Psoas muscle (tissue), 2 donors: Measurements from ENCODE around the genes SCML2, BCLAF3 and CNKSR2.

DNA sequence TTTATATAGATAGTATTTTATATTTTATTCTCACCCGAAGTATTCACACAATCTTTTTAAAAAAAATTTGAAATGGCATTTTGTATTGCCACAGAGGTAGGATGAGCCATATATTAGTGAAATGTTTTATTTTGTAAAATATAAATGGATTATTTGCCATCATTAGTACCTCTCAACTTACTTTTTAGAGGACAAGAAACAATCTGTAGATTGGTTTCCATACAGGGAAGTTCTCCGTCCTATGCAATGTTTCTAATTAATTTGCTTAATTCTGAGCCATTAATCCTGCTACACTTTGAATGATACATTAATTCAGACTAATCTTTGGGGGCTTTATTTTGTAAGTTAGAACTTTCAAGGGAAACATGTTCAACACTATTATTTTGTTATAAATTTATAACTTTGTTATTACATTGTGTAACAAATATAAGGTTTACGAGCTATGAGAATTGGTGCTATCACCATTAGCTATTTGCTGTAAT is 17.0 kb downstream of the SCML1 start:
- PRO-cap, 2 experiments: no peak in any of the 2 experiments

- PRO-cap, 2 experiments: peak in 2 of 2 experiments; most common plus-strand start chrX:18354710 (in 1); most common minus-strand start chrX:18354678 (in 2)
Measured at GRCh38 chrX:18354199-18355441, at the start of gene SCML2. TSS of gene SCML2 (minus strand) at chrX:18354688.

DNA sequence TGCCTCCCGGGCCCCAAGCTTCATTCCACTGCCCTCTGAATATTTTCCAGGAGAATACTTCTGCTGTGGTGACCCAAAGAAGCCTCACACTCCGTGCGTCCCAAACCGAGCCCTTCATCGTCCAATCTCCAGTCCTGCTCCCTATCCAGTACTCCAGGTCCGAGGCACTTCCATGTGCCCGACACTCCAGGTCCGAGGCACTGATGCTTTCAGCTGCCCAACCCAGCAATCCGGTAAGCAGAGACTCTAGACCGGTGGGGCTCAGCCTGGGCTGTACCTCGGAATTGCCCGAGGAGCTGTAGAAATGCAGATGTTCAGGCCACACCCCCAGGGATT is 21.6 kb downstream of the RS1 start:
- PRO-cap, 2 experiments: no peak in any of the 2 experiments

- PRO-cap, 2 experiments: no peak in any of the 2 experiments
Measured at GRCh38 chrX:19188397-19188696, 66.1 kb upstream of the ADGRG2 start.

DNA sequence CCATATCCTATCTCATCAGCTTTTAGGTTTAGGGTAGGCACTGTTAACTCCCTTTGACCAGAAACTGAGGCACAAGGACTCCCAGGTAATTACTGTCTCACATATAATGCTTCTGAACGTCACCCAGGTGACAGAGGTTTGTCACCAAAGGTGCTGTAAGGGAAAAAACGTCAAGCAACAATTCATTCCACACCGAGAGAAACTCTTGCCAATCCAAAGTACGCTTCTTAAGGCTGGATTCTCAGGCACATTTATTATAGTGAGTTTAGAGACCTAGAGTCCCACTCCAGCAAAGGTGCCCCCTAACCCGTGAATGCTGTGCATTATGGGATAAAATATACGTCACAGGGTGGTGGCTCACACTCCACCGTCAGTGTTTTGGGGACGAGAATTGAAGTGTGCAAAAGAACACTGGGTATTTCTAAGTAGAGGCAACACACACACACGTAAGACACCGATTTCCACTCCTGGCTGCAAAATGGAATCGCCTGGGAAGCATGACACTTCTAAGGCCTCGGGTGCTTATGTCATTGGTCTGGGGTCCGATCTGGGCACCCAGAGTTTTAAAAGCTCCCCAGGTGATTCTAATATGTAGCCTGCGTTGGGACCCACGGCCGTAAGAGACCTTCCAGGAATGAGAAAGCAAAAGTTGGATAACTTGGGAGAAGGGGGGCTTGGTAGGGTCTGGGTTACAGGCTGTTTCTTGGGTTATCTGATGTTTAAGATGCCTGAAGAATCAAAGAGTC is 1.5 kb downstream of the MAP3K15 start:
- PRO-cap, 2 experiments: no peak in any of the 2 experiments

GRCh38 chrX:19840811-19841412 is 46.5 kb downstream of the SH3KBP1 start:
- PRO-cap, 2 experiments: no peak in any of the 2 experiments

DNA sequence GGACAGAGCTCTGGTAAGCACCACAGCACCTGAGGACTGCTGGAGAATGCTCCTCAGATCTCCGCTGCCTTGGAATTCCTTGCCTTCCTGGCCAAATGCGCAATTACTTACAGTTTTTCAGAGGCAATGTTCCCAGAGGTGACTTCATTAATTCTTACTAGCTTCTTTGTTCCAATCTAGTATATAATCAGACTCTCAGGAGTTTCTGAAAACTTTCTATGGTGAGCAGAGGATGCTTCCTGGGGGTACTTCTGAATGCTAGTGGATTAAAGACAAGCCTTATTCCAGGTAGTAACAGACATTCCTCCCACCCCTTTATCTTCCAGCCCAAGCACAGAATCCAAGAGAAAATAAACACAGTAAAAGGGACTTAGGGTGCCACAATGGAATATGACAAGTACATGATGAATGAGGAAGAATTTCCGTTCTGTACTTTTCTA is 37.3 kb upstream of the SH3KBP1 start:
- PRO-cap, 2 experiments: no peak in any of the 2 experiments

DNA sequence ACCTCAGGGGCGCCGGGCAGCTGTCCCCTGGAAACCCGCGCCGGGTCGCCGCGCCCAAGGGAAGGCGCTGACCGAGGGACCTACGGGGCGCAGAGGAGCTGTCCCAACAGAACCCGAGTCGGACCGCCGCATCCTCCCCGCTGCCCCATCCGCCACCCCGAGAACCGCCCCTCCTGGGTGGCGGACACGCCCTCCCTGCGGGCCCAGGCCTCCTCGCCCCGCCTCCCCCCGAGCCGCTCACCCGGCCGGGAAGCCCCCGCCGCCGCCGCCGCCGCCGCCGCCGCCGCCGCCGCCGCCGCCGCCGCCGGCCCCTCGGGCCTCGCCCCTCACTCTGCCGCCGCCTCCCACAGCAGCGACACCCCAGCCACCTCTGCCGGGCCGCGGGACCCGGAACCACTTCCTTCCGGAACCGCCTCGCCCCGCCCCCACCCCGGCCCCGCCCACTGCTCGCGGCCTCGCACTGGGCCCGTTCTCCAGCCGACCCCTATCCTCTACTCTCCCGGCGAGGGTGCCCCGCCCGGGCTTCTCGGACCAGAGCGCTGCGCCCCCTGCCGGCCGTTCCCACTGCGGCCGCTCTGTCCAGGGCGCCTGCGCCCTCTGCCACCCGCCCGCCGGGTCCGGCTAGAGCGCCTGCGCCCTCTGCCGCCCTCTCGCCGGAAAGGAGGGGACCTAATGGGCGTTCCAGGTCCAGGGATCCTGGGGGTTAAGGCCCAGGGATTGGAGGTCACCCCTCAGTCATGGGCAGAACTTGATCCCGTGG is at the start of gene BCLAF3:
Gene BCLAF3, minus strand, starts transcription at position 395 of the 760 bp plus-strand sequence.
- PRO-cap, 2 experiments: peak in 2 of 2 experiments; most common minus-strand start position 372 of the sequence (in 1)

- PRO-cap, 2 experiments: no peak in any of the 2 experiments
Measured at GRCh38 chrX:20215415-20215904, 51.2 kb downstream of the RPS6KA3 start.

DNA sequence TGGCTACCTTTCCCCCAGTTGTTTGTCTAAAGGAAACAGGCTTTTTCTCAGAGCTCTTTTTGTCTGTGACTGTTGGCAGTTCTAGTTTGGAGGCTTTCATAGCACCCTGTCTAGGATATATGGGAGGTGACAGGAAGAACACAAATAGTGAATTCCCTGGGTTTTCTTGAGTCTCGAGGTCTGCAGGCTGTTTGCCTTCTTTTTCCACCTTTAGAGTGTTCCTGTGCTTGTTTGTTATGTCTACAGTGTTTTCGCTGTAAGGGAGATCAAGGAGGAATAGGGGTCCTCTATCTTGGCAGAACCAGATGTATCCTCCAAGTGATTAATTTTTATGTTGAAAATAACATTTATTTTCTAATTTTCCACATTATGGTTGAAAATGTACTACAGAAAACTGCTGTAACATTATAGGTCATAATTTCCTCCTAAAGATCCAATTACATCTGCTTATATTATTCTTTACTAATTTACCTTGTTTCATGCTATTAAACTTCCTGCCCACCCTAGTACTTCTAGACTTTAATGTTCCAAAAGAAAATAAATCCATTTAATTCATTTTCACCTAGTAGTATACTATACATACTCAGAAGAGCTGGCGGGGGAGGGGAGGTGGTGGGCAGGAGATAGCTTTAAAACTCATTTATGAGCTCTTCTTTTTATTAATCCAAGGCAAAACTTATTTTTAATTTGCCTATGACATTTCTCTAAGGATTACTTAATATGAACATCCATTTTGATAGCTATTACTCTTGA is 13.2 kb downstream of the RPS6KA3 start:
- PRO-cap, 2 experiments: no peak in any of the 2 experiments

GRCh38 chrX:21373962-21374831 is at the start of gene CNKSR2:
TSS of gene CNKSR2 (plus strand) at chrX:21374418.
- PRO-cap, 2 experiments: no peak in any of the 2 experiments

GRCh38 chrX:21883123-21883893 is 27.5 kb downstream of the YY2 start:
- PRO-cap, 2 experiments: no peak in any of the 2 experiments

DNA sequence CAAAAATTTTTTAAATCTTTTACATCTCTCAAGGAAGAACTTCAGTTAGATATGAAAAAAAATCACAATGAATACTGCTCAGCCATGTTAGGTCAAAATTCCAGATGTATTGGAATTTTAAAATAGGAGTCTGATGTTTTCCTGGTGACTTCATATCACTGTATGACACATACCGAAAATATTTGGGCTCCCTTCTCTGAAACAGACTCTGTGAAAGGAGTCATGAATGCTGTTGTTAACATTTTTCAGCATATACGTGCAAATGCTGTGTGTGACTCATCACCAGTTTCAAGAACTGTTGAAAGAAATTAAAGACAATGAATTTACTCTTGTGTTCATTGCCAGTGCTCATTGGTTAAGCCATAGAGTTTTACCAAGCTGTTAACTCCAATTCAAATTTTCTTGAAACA is 13.7 kb upstream of the SMS start:
- PRO-cap, 2 experiments: no peak in any of the 2 experiments

DNA sequence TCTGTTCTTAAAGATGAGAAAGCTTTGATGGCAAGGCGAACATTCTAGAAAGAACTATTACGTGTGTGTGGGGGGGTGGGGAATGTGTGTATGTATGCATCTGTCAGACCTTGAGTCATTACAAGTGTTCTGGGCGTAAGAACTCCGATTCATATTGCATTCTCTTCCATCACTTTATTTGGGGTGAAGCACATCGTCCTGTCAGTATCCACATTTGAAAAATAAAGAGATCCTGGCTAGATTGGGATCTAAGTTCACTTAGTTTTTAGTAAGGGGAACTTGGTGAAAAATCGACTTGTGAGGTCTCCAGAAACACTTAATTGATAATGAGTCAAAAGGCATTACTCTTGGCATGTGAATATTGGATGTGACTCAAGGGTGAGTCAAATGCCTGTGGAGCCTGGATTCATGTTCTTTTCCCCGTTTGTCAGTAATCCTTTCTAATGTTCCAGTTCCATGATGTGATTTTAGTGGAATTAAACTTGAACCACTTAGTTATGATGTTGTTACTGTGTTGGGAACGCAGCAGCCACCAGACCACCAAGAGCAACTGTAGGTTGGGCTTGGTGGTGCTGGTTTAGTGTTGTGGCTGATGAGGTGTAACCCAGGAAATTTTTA is 3.2 kb downstream of the SMS start:
- PRO-cap, 2 experiments: no peak in any of the 2 experiments

DNA sequence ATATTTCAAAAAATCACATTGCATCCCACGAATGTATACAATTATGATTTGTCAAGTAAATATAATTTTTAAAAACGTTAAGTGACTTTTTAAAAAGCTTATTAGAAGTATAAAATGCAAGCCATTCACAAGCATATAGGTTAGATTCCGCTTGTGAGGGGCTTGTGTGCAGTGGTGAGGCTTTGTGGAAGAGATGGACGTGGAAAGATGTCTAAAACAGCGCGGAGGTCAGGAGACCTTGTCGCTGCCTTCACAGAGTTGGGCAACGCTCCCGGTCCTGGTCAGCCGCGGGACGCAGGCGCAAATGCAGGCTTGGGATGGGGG is 261 bp upstream of the PRDX4 start:
- PRO-cap, 2 experiments: peak in 2 of 2 experiments; most common minus-strand start position 252 of the sequence (in 1)

GRCh38 chrX:23773570-23774117 is 9.3 kb upstream of the SAT1 start:
- PRO-cap, 2 experiments: no peak in any of the 2 experiments

DNA sequence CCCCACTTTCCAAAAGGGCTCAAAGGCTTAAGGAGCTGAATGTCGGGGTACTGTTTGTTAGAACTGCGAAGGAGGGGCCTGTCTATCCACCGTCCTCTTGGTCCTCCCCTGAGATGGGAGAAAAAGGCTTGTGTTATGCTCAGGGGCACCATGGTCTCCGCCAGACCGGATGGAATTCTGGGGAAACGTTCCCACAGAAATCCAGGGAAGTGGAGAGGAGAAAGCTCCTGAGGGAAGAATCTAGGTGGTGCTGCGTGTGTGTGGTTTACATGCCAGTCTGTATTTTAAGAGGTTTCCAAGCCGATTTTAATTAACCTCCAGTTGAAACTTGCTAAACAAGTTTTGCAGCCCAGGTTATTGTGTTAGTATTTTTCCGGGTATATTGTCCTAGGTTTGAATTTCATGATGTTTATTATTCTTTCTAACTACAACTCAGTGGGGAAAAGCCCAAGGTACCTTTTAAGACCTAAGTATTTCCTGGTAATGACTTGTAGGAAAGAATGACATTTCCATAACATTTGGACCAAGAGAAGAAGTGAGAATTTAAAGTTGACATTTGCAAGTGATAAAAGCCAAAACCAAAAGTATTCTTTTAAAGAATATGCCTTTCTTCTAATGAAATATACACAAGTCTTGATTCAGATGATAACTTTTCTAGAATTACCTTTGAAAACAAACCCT is 14.4 kb downstream of the SAT1 start:
- PRO-cap, 2 experiments: no peak in any of the 2 experiments

DNA sequence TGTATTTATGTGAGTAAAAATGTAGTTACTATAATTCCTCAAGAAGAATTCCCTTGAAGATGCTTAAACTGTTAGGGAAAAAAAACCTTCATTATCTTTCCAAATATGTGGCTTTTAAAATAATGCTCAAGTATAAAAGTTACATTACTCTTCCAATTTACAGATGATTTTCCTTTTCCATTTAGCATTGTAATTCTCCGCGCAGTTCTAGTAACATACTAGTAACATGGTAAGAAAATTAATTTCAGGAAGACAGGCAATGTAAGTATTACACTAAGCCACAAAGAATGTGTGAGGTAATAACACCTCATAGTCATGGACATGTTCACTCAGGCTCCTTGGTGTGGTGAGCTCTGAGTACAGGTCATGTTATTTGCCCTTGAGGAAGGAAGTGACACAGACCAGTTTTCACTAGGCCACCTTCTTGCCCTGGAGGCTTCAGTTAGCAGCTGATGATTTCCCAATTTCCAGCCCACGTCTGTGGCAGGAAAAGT is 6.8 kb downstream of the APOO start:
- PRO-cap, 2 experiments: no peak in any of the 2 experiments

DNA sequence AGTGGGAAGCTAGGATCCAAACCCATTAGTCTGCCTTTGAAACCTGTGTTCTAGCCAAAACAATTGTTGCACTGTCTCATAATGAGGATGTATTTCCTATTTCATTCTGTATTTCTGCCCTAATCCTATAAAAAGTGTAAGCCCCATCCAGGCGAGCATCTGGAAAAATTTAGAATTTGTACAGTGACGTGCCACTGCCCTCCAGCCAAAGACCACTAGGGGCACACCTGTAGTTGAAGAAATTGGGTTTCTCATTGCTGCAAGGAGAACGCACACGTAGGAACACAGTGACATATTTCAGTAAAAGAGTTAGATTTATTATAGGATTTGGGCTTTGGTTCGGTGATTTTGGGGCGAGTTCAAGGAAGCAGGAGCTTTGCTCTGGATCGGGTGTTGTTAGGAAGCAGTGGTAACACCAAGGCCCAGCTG is 796 bp downstream of the CXorf58 start:
- PRO-cap, 2 experiments: no peak in any of the 2 experiments

- PRO-cap, 2 experiments: no peak in any of the 2 experiments
Measured at GRCh38 chrX:24427042-24428046, 37.7 kb upstream of the PDK3 start.